Cardiac muscle cell (in vitro differentiated cells and primary cell): ENCODE data around the genes FEZF1, LMOD2 and WASL.

- RAMPAGE, long total RNA: no peak
- RRBS: no CpG with 5 or more reads among the region's 11 CpGs
Observed at GRCh38 chr7:120987501-120988170, 875 bp upstream of the CPED1 start.

DNA sequence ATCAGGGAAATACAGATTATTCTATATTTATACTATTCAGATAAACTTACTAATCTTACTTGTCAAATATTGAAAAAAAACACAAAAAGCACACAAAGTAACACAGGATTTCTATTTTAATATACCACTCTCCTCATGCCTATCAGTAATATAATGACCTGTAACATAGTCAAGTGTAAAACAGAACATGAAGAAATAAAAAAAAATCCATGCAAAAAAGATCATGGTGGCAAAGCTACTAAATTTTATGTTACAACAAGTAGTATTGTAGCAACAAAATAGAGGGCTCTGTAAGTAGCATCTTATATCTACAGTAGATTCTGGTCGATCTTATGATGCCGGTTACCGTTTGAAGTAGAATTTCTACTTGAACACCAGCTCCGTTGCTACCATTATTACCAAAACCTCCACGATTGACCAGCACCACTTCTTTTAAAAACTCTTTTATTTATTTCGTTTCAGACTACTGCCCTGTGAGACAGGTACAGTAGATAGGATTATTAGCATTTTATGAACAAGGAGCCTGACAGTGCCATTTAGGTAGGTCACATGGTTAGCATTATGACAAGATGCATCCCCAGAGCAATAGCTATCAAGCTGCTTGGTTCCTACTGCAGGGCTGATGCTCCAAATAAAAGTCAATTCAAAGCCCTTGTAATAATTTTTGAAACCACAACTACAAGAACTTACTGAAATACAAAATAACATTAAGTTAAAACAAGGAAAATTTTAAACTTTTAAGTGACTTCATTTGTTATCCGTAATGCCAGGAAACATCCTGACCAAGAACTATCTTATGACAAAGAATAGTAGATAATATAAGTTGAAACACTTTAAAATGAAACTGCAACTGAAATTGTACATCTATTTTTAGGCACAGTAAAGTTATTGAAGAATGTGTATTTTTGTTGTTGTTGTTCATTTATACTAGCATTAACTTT lies 2.2 kb downstream of the CPED1 start:
- RAMPAGE, long total RNA: no peak
- RRBS: no CpG with 5 or more reads among the region's 7 CpGs

- RAMPAGE, long total RNA: no peak
- RRBS: no CpG with 5 or more reads among the region's 6 CpGs
Observed at GRCh38 chr7:121079353-121080547, 91.2 kb downstream of the CPED1 start.

DNA sequence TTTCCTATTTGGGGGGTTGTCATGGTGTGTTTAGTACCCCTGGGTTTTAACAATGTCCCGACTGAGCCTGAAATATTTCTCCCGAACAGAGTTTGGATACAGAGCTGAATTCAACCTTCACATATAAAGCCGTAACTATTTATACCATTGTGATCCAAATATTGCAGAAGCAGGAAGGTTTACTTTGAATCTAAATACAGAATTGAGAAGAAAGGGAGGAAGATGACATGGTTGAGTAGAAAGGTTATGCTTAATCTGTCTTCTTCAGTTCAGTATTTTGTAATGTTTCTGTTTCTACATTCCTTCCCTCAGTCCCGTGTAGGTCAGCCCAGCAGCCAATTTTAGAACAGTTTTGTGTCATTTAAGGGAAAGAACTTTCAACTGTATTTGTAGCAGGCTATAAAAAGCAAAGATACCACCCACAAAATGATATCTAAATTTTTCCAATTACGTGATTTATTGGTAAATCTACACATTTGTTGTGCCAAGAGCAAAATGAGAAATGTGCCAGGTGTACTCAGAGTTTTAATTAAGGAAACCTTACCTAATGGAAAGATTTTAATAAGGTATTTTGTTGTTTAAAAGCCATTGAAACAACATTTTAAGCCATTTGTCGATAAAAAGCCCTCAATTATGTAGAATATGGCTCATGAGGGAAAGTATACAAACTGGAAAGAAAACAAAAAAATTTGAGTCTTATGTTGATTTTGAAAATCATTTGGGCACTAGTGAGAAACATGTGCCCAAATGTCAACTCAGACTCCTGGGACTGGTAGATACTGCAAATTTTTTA lies 97.5 kb downstream of the CPED1 start:
- RAMPAGE, long total RNA: no peak
- RRBS: no CpG with 5 or more reads among the region's 6 CpGs

GRCh38 chr7:121111682-121112856 lies 123.6 kb downstream of the CPED1 start:
- RAMPAGE, long total RNA: no peak
- RRBS: no CpG with 5 or more reads among the region's 11 CpGs

- RAMPAGE, long total RNA: no peak
- RRBS: no CpG with 5 or more reads among the region's 11 CpGs
Observed at GRCh38 chr7:121137926-121138956, 149.7 kb downstream of the CPED1 start.

DNA sequence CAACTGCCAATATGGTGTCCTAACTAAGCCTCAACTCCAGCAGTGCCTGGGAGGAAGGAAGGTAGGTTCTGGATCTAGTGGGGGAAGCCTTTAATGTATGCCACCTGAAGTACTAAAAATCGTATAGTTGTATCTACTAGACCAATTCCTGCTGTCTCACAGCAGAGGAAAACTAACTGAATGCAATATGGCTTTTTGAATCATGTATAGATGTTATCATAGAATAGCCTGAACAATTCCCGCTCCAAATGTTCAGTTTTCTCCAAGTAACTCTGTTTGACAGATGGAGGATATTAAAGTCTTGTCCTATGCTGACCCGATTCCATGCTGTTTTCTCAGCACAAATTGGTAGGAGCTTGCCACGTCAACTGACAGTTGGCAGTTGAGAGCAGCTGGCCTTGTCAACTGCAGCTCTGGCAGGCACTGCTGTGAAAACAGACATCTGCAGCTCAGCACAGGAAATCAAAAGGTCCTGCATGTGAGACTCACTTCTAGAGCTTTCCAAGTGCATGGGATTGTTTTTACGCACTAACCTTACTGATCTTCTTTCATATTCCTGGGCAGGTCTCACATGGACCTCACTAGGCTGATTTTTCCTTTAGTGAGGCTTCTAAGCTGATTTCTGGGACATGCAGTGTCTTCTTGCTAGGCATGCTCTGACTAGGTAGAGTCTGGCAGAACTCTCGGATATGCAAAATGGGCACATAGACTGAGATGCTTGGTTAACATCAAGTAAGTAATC lies 84.4 kb upstream of the WNT16 start:
- RAMPAGE, long total RNA: no peak
- RRBS: no CpG with 5 or more reads among the region's 6 CpGs

GRCh38 chr7:122238215-122239316 lies 66.0 kb downstream of the FEZF1 start:
- RAMPAGE, long total RNA: no peak
- RRBS: no CpG with 5 or more reads among the region's 33 CpGs

DNA sequence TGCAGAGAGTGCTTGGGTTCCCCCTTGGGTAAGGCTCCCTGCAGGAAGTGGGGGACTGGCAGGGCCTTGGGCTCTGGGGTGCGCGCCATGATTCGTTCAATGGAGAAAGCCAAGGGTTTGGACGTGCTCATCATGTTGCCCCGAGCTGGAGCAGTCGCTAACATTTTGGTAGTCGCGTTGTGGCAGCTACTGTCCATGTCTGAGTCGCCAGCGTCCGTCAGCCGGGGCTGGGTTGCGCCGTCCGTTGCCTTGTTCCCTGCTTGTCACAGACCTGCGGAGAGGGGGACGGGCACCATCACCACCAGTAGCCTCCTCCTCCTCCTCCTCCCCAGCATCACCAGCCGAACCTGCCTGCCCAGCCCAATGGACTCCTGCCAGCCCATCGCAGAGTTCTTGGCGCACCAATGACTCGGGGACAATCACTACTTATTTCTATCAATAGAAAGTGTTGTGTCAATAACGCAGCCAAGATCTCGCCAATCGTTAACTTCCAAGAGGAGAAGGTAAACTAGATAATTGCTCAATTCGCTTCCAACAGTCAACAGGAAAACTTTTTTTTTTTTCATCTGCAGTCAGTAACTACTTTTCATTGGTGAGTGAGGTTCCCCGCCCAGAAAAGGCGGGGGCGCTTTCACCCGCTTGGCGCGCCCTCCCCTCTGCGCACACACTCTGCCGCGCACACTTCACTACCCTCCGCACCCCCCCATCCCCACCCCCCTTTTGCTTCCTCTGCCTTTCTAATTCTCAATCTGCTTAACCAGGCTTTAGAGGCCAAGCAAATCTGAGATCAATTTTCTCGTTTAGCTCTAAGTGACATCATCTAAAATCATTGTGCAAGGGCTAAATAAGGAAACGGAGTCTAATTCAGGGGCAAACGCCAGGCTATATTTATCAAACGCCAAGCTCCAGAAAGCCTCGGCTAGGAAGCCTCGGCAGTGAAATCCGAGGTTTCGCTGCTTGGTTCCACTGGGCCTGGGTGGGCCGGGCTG lies at the start of gene FEZF1:
FEZF1 (minus strand) TSS at position 510 of the 989 bp plus-strand sequence.
- RAMPAGE, long total RNA: no peak
- RRBS: no CpG with 5 or more reads among the region's 44 CpGs

DNA sequence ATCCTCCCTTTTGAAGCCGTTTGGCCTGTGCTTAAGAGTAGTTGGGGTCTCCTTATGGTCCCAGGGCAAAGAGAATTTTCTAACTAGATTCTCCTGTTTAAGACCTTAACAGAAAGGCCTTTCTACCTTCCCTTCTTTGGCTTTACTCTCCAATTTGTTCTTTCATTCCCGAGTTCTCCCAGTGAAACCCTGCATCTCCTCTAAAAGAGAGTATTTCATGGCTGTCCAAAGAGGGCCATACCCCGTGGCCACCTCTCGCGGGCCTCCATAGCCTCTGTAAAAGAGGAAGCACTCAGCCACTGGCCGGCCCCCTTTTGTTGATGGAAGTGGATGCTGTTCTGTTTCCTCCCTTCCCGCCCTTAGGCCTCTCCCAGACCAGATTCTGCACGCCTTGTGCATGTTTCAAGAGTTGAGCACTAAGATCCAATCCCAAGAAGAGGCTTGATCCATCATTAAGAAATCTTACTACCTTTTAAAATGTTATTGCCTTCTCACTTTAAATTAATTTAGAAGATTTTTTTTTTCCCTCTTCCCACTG lies 6.7 kb upstream of the FEZF1 start:
- RAMPAGE, long total RNA: no peak
- RRBS: no CpG with 5 or more reads among the region's 8 CpGs

GRCh38 chr7:122311720-122312348 lies 7.3 kb upstream of the FEZF1 start:
- RAMPAGE, long total RNA: no peak
- RRBS: 6% methylated on average over 10 of the region's 34 CpGs

DNA sequence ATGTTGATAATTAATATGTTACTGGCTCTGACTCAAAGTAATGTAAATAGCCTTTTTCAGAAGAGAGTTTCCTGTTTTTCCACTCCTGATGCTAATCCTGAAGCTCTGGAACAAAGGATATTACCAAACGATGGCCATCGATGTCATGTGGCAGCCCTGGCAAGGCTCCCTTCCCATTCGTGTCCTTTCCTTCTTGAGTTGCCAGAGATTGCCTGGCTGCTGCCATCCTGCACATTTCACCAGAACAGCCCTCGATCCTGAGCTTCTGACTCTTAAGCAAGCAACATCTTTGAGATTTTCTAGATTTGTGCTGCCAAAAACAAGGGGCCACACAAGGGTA lies 46.0 kb downstream of the RNF133 start:
- RAMPAGE, long total RNA: no peak
- RRBS: no CpG with 5 or more reads among the region's 4 CpGs

- RAMPAGE, long total RNA: no peak
- RRBS: no CpG with 5 or more reads among the region's 1 CpG
Observed at GRCh38 chr7:122828662-122829339, 57.5 kb downstream of the CADPS2 start.

DNA sequence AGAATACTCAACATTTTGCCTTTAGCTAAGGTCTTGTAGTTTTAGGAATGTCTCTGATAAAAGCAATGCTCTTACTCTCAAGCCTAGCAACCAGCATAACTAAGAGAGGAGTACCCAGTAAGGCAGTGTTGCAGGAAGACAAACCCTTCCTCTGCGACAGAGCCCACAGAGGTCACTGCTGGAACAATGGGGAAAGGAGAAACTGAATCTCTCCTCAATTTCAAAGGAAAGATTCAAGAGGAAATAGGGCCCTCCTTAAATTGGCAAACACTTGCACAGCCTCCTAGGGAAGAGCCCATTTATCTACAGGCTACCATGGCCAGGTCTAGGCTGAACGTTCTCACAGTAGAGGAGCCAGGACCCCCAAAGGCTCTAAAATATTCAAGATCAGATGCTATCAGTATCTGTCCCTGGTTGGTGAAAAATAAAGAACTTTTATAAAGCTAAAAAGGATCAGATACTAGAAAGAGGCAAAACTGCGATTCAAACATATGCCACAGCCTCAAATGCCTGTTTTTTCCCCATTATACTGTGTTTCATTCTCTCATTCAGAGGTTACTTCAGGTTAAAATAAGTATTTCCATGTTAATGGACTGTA lies 38.0 kb downstream of the CADPS2 start:
- RAMPAGE, long total RNA: no peak
- RRBS: no CpG with 5 or more reads among the region's 3 CpGs

GRCh38 chr7:123216790-123217049 lies 17.0 kb upstream of the SLC13A1 start:
- RAMPAGE, long total RNA: no peak
- RRBS: no CpG with 5 or more reads among the region's 1 CpG

DNA sequence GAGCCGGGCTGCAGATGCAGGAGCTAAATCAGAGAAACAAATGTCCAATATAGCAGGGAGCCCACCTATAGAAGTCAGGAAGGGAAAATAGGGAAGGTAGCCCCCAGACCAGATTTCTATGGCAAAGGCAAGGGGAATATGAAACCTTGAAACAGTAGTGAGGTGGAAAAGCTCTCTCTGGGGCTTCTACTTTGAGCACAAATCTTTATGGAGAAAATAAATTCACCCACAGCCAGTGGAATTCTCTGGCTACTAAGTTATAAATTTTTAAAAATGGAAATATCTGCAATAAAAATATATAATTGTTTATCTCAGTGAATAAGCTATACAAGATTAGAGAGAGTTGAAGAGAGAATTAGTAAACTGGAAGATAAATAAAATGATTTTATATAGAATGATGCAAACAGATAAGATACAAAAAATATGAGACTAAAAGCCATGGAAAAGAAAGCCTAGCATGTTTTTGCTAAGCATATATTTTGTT lies 21.4 kb downstream of the IQUB start:
- RAMPAGE, long total RNA: no peak
- RRBS: no CpG with 5 or more reads among the region's 1 CpG

- RAMPAGE, long total RNA: no peak
- RRBS: no CpG with 5 or more reads among the region's 11 CpGs
Observed at GRCh38 chr7:123655445-123656167, at the start of gene LMOD2. LMOD2 (plus strand) TSS chr7:123655866.

- RAMPAGE, long total RNA: no peak
- RRBS: no CpG with 5 or more reads among the region's 3 CpGs
Observed at GRCh38 chr7:123671468-123672160, 15.9 kb downstream of the LMOD2 start.

DNA sequence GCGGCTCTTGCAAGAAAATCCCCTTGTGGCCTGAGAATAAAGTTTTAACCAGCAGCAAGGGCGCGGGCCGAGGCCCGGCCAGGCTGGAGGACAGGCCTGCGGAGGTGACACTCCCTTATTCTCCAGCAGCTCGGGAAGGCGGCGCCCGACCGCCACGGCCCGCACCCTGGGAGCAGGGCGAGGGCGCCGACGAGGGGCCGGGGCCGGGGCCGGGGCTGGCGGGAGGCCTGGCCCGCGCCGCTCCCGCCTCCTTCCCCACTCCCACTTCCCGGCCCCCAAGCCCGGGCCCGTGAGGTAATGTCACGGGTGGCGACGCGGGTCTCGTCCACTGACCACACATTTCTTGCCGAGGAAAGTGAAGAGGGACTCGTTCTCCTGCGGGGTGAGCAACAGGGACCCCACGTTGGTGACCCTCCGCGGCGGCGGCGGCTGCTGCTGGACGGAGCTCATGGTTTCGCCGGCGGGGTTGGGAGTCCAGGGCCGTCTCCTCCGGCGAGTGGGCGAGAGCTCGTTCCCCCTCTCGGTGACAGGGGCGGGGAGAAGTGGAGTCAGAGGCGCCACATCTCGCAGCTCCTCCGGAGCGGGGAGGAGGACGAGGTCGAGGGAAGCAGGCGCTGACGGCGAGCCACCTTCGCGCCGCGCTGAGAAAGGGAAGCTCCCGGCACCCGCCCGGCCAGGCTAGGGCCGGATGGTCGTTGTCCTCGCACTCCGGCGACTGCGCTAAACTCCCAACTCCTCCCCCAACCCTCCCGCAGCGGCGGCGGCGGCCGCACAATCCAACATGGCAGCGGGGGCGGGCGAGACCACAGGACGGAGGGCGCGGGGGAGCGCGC lies at the start of gene WASL:
WASL (minus strand) TSS at position 719 of the 833 bp plus-strand sequence.
- RAMPAGE, long total RNA: no peak
- RRBS: 2% methylated on average over 23 of the region's 89 CpGs

GRCh38 chr7:123749118-123749356 lies 234 bp upstream of the WASL start:
- RAMPAGE, long total RNA: start-site peak on the plus strand at chr7:123749187-123749278, 870 and 1,282 reads in 2 replicates
- RRBS: under 1% methylated on average over 18 of the region's 30 CpGs